NB4 (cell line): ENCODE measurements around a stretch of chr7.

- RRBS: no CpG with 5 or more reads among the region's 28 CpGs
These were observed 5.2 kb upstream of the FAM20C start for GRCh38 chr7:187047-187713.

GRCh38 chr7:220399-220937 lies 28.1 kb downstream of the FAM20C start:
- RRBS: no CpG with 5 or more reads among the region's 27 CpGs

DNA sequence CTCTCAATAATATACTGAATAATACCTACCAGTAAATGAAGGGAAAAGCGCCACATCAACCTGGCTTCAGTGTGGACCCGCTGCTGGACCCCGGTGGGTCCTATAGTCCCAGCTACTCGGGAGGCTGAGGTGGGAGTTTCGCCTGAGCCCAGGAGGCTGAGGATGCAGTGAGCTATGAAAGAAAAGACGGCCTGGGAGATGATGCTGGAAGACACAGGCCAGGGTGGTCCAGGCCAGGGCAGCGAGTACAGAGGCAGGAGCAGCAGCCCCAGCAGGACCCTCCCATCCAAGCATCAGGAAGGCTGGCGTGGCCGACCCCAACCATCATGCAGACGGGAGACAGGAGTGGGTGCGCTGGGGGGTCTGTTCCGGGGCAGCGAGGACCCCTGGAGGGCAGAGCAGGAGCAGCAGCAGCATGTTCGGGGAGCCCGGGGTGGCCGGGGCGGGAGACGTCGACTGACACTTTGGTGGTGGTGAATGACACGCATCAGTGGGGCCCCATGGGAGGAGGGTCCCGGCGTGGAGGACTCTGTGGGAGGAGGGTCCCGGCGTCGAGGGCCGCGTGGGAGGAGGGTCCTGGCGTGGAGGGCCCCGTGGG lies 38.6 kb downstream of the FAM20C start:
- RRBS: 36% methylated on average over 12 of the region's 29 CpGs

DNA sequence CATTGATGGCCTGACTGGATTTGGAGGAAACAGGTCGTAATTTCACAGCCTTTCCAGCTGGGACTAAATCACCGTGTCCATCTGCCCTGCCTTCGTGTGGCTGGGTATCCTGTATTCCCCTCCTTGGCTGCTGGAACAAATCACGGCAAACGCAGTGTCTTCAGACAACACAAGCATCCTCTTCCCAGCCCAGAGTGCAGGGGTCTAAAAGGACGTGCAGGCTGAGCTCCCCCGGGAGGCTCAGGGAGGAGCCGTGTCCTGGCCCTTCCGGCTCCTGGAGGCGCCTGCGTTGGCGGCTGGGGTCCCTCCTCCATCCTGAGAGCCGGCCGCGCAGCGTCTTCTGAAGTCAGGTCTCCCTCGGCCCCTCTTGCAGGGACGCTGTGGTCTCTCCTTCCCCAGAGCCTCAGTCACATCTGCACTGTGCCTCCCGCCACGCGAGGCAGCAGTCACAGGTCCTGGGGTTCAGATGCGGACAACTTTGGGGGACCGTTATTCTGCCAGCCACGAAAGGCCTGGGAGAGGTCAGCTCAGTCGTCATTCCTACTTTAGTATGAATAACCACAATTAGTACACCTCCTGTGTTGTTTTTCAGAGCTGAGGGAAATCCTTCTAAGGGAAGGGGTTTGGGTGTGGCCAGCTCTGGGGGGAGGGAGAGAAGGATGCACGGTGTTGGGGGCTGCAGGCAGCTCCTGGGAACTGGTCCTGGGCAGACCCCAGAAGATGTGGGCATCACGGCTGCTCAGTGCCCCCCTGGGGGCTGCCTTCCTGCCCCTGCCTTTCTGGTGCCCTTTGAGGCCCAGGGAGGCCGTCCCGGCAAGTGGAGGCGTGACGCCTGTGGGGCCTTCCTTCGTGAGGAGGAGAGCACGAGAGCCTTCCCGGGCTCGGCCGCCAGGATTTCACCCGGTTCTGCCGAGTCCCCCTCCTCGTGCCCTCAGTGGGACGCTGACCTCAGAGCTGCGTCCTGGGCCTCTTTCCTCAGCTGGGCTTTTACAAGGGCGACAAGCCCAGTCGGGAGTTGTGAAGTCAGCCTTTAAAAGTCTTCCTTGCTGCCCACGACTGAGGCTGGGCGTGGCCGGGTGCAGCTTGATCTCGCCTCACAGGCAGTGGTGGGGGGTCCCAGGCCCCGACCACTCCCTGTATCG lies 41.3 kb downstream of the FAM20C start:
- RRBS: no CpG with 5 or more reads among the region's 49 CpGs

DNA sequence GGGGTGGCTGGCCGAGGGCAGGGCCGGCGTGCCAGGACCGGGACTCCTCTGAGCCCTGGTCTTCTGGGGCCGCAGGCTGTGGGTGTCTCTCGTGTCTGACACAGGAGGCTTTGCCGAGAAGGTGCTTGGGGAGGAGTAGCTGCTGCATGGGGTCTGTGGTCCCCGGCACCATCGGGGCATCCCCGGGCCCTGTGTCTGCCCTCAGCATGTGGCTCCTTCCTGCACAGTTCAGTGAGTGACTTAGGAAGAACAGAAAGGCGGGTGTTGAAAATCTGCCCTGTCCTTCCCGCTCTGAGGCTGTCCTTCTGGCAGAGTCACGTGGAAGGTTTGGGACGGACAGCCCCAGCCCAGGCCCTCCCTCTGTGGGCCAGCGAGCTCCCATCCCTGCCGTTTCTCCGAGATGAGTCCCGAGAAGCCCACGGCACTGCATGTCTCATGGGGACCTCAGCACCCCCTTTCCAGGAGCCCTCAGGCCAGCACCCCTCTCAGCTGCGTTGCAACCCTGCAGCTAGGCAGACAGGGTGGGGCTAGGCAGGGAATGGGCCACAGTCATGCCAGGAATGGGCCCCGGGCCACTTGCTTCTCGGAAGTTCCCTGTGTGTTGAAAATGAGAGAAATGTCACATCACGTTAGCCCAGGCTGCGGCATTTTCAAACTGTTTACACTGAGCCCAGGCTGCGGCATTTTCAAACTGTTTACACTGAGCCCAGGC lies 42.2 kb downstream of the FAM20C start:
- RRBS: no CpG with 5 or more reads among the region's 25 CpGs

DNA sequence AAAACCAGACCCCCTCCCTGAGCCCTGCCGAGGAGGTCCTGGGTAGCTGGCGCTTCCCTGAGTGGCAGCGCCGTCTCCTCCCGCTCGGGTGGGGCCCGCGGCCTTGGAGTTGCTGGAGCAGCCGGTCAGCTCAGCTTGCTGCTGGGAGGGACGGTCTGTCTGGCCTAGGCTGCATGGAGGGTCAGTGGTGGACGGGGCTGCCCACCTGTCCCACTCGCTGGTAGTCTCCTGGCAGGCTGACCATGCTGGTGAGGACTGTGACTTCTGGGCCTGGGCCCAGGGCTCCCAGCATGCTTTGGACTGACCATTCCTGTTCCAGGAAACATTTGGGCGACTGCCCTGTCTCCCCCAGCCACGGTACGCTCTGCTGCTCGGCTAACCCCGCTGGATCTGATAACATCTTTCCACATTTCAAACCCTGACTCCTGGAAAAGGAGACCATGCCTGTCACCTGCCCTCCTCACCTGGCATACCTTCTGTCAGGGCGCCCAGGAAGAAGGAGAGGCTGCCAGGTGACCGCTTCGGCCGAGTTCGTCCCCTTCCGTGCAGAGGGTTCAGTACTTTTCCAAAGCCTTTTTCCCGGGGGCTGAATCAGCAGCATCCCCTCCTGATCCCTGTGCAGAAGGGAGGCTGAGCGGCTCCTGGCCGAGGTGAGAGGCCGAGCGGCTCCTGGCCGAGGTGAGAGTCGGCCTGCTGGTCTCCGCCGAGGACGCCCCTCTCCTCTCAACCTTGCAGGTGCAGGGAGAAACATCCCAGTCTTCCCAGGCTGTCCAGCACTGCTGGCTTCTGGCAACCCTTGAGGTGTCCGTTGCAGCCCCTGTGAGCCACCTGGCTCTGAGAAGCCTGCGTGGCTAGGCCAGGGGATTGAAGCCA lies 43.4 kb downstream of the FAM20C start:
- RRBS: no CpG with 5 or more reads among the region's 35 CpGs

GRCh38 chr7:252716-253674 lies 37.0 kb upstream of the FOXL3 start:
- RRBS: 55% methylated on average over 2 of the region's 46 CpGs

- RRBS: 94% methylated on average over 11 of the region's 67 CpGs
These were observed 33.4 kb upstream of the FOXL3 start for GRCh38 chr7:256238-257294.

DNA sequence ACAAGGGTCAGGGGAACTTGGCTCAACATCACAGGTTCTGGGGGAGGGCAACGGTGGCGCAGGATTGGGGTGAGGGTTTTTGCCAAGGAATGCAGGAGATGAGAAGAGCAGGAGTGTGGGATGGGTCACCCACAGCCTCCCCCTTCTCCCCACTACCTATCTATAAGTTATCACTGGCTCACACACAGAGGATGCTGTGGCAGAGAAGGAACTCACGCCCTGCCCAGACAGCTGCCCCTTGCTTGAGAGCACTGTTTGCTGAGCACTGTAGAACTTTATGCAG lies 29.5 kb downstream of the FOXL3 start:
- RRBS: no CpG with 5 or more reads among the region's 3 CpGs

- RRBS: no CpG with 5 or more reads among the region's 13 CpGs
These were observed 40.0 kb downstream of the FOXL3 start for GRCh38 chr7:329974-330399.

- RRBS: 63% methylated on average over 3 of the region's 26 CpGs
These were observed 82.9 kb downstream of the FOXL3 start for GRCh38 chr7:372706-373368.

DNA sequence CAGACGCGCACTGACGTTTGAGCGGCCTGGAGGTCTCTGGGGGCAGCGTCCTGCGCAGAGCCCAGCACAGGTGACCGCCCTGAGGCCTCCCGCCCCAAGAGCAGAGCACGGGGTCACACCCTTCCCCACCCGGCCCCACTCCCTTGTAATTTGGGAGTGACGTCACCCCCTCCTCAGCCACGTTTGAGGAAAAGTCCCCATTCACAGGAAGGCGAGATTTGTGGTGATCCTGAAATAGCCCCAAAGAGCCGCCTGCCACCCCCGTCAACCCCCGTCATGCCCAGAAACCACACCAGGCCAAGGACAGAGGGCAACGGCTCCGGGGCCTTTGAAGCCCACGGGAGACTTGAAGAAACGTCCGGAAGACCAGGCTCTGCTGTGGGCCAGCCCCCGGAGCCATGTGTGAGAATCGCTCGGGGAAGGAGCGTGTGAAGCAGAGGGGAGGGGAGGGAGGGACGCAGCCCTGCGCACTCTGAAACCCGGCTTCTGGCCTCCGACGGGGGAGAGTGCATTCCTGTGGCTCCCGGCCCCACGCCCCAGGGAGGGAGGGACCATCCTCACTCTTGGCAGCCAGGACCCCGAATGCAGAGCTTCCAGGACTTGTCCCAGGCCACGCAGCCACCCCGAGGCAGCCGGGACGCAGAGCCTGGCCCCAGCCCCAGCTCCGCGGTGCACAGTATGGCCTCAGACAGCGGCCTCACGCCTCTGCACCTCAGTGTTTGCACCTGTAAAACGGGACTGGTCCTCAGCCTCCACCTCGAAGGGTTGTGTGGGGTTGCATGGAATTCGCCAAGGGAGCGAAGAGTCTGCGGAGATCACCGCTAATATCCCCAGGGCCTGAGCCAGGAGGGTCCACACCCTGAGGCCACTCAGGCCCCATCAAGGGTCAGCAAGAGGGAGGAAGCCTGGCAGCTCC lies 67.5 kb downstream of the PDGFA start:
- RRBS: 15% methylated on average over 16 of the region's 47 CpGs

GRCh38 chr7:471794-472488 lies 47.7 kb downstream of the PDGFA start:
- RRBS: 93% methylated on average over 5 of the region's 23 CpGs

GRCh38 chr7:499124-499733 lies 20.4 kb downstream of the PDGFA start:
- RRBS: no CpG with 5 or more reads among the region's 8 CpGs

GRCh38 chr7:515550-515869 lies 4.1 kb downstream of the PDGFA start:
- RRBS: 97% methylated on average over 4 of the region's 7 CpGs

DNA sequence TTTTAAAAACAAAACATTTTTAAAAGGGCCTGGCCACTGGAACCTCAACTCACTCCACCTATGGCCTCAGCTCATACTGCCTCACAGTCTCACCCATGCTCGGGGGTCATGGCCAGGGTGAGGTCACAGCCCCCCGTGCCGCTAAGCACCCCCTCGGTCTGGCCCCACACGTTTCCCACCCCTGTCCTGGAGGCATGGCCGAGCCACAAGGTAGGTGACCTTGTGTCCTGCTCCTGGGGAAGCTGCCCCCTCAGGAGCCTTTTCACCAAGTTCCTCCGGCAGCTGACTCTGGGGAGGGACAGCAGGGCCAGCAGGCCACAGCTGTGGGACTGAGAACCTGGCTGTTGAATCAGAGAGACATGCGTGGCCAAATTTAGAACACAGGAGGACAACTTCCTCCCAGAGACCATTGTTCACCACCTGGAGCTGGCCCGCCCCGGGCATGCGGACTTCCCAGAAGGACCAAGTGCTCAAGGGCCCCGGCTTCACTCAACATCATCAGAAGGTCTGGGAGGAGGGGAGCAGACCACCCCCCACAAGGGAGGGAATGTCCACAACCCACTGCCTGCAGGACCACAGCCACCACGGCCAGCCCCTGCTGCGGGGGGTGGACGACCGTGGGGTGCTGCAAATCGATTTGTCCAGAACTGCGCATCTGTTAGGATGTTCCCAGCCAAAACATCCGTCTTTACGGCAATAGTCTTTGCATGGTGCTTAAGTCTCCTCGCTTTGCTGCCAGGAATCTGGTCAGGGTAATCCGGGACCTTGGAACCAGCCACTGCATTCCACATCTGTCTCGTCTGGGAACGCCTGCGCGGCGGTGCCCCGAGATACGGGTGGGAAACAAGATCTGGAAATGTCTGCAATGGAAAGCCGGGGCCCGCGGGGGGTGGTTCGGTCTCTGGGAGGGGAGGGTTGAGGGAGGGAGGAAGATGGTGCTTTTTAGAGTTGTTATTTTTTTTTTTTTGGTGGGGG lies 48.7 kb upstream of the PDGFA start:
- RRBS: no CpG with 5 or more reads among the region's 33 CpGs

- RRBS: no CpG with 5 or more reads among the region's 40 CpGs
These were observed 64.2 kb upstream of the PDGFA start for GRCh38 chr7:583554-584502.

- RRBS: 97% methylated on average over 8 of the region's 36 CpGs
These were observed 71.1 kb upstream of the PDGFA start for GRCh38 chr7:590636-591329.

DNA sequence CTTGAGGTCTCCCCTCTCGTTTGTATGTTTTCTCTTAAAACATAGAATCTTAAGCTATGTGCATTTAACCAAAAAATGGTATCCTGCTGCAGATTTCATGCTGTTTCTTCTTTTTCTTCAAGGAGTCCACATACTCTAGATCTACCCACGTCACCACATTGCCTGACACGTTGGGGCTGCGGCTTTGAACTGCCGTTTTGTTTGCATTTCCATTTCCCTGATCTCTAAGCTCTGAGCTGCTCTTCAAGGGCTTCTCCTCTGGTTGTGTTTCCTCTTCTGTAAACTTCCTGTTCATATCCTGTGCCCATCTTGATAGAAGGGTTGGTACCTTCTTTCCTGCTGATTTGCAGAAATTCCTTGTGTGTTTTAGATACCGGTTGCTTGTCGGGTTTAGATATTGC lies 98.8 kb upstream of the PDGFA start:
- RRBS: no CpG with 5 or more reads among the region's 7 CpGs

DNA sequence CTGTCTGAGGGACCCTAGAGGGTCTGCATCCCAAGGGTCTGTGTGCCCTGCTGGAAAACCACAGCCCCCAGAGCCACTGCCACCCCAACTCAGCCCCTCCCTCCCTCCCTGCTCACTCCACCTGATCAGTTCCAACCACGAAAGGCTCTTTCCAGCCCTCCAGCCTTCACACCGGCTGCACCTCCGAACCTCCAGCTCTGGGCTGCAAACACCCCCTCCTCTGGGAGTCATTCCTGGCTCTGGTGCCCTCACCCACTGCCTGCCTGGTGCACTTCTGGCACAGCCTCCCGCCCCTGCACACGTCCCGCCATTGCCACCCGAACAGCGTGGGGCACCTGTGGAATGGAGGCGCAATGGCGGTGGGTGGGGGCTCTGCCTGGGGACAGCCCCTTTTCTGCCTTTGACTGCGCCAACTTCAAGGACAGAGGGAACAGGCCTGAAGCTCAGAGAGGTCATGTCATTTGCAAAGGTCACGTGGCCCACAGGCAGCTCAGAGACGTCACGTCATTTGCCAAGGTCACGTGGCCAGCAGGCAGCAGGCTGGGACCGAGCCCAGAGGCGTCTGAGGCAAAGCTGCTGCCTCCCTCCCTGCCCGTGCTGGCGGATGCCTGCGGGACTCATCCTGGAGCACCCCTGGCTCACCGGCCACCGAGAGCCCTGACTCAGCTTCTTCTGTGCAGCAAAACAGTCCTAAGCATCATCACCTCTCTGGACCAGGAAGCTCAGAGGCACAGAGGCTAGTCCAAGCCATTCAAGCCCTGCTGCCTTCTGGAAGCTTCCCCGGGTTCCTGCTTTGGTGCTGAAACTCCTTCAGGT lies 76.0 kb upstream of the DNAAF5 start:
- RRBS: no CpG with 5 or more reads among the region's 23 CpGs